K562 (cell line): ENCODE measurements around the gene B3GNT3.

DNA sequence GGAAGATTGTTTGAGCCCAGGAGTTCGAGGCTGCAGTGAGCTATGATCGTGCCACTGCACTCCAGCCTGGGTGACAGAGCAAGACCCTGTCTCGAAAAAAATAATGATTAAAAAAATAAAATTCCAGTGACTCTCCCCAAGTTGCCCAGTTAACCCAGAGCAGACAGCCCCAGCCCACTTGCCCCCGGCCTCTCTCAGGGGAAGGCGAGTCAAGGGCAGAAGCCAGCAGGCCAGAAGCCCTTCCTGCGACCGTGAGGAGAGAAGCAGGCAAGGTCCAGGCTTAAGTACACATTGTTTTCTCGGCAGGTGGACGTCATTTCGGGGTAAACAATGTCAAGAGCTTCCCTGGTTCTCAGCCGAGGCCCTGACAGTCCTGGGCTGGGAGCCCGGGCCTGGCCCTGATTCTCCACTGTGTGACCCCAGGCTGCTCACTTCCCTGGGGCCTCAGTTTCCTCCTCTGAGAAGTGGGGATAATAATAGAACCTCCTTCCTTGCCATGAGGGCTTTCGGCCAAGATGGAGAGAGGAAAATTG, 19.5 kb downstream of the PLVAP start:
- RAMPAGE, long total RNA, result no peak
- RRBS, result no CpG with 5 or more reads among the region's 13 CpGs
PRO-cap:
- standard, result no peak
- CoPRO, capped RNA only, 2 experiments, result no peak in any of the 2 experiments
- CoPRO, capped and uncapped RNA, 2 experiments, result no peak in any of the 2 experiments
- CoPRO, uncapped RNA only, 2 experiments, result no peak in any of the 2 experiments
CAGE:
- cytosol, long polyA plus RNA, result no peak
- long polyA plus RNA, result no peak
- nucleolus, long total RNA, result no peak
- nucleus, long polyA plus RNA, result no peak

- RAMPAGE, long total RNA, result no peak
- RRBS, result no CpG with 5 or more reads among the region's 8 CpGs
PRO-cap:
- standard, result no peak
- CoPRO, capped RNA only, 2 experiments, result no peak in any of the 2 experiments
- CoPRO, capped and uncapped RNA, 2 experiments, result no peak in any of the 2 experiments
- CoPRO, uncapped RNA only, 2 experiments, result no peak in any of the 2 experiments
CAGE:
- cytosol, long polyA plus RNA, result no peak
- long polyA plus RNA, result no peak
- nucleolus, long total RNA, result no peak
- nucleus, long polyA plus RNA, result no peak
Observed at GRCh38 chr19:17414973-17415535, 4.8 kb upstream of the MVB12A start.

- RAMPAGE, long total RNA, result no peak
- RRBS, result no CpG with 5 or more reads among the region's 31 CpGs
PRO-cap:
- standard, result no peak
- CoPRO, capped RNA only, 2 experiments, result no peak in any of the 2 experiments
- CoPRO, capped and uncapped RNA, 2 experiments, result no peak in any of the 2 experiments
- CoPRO, uncapped RNA only, 2 experiments, result no peak in any of the 2 experiments
CAGE:
- cytosol, long polyA plus RNA, result no peak
- long polyA plus RNA, result no peak
- nucleolus, long total RNA, result no peak
- nucleus, long polyA plus RNA, result no peak
Observed at GRCh38 chr19:17420449-17421192, 774 bp downstream of the MVB12A start.

- RAMPAGE, long total RNA, result no peak
- RRBS, result no CpG with 5 or more reads among the region's 6 CpGs
PRO-cap:
- standard, result no peak
- CoPRO, capped RNA only, 2 experiments, result no peak in any of the 2 experiments
- CoPRO, capped and uncapped RNA, 2 experiments, result no peak in any of the 2 experiments
- CoPRO, uncapped RNA only, 2 experiments, result no peak in any of the 2 experiments
CAGE:
- cytosol, long polyA plus RNA, result no peak
- long polyA plus RNA, result no peak
- nucleolus, long total RNA, result no peak
- nucleus, long polyA plus RNA, result no peak
Observed at GRCh38 chr19:17483926-17484539, 13.7 kb downstream of the SLC27A1 start.

- RAMPAGE, long total RNA, result no peak
- RRBS, result no CpG with 5 or more reads among the region's 25 CpGs
PRO-cap:
- standard, result bidirectional peak, plus-strand start at chr19:17489382, minus-strand start at chr19:17489106
- CoPRO, capped RNA only, 2 experiments, result peak in 2 of 2 experiments; most common plus-strand start chr19:17489343 (in 1); most common minus-strand start chr19:17489106 (in 2)
- CoPRO, capped and uncapped RNA, 2 experiments, result peak in 2 of 2 experiments; most common plus-strand start chr19:17489113 (in 1); most common minus-strand start chr19:17489106 (in 2)
- CoPRO, uncapped RNA only, 2 experiments, result peak in 1 of 2 experiments; most common plus-strand start chr19:17489087 (in 1); most common minus-strand start chr19:17489106 (in 1)
CAGE:
- cytosol, long polyA plus RNA, result no peak
- long polyA plus RNA, result no peak
- nucleolus, long total RNA, result no peak
- nucleus, long polyA plus RNA, result no peak
Observed at GRCh38 chr19:17489002-17489778, 18.9 kb downstream of the SLC27A1 start.

DNA sequence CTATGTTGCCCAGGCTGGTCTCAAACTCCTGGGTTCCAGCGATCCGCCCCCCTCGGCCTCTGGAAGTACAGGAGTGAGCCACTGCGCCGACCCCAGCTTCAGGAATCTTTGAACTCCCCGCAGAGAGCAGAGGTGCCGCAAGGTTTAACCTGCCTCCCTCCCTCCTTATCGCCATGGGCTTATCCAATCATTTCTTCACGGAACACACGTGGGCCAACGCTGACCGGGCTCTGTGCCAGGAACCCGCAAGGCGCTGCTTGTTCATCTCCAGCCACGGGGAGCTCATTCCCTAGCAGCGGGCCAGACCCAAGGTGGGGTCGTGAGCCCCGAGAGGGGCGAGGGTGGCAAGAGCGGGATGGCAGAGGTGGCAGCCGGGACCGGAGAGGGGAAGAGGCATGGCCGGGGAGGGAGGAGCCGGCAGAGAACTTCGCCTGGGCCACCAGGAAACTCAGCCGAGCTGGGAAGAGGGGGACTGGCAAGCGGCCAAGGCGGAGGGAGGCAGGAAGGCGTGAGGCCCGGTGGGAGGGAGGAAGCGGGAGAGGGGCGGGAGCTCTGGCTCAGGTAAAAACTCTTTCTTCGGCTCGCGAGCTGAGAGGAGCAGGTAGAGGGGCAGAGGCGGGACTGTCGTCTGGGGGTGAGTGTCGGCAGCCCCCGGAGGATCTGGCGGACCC, at the start of gene B3GNT3:
TSS of gene B3GNT3 (plus strand) at position 566 of the 671 bp plus-strand sequence.
- RAMPAGE, long total RNA, result no peak
- RRBS, result 8% methylated on average over 7 of the region's 40 CpGs
PRO-cap:
- standard, result bidirectional peak, plus-strand start at position 285 of the sequence, minus-strand start at position 110 of the sequence; bidirectional peak, plus-strand start at position 527 of the sequence, minus-strand start at position 429 of the sequence
- CoPRO, capped RNA only, 2 experiments, result no peak in any of the 2 experiments
- CoPRO, capped and uncapped RNA, 2 experiments, result no peak in any of the 2 experiments
- CoPRO, uncapped RNA only, 2 experiments, result no peak in any of the 2 experiments
CAGE:
- cytosol, long polyA plus RNA, result no peak
- long polyA plus RNA, result no peak
- nucleolus, long total RNA, result no peak
- nucleus, long polyA plus RNA, result no peak

GRCh38 chr19:17796287-17797117, 1.6 kb downstream of the B3GNT3 start:
- RAMPAGE, long total RNA, result no peak
- RRBS, result no CpG with 5 or more reads among the region's 4 CpGs
PRO-cap:
- standard, result no peak
- CoPRO, capped RNA only, 2 experiments, result no peak in any of the 2 experiments
- CoPRO, capped and uncapped RNA, 2 experiments, result no peak in any of the 2 experiments
- CoPRO, uncapped RNA only, 2 experiments, result no peak in any of the 2 experiments
CAGE:
- cytosol, long polyA plus RNA, result no peak
- long polyA plus RNA, result no peak
- nucleolus, long total RNA, result no peak
- nucleus, long polyA plus RNA, result no peak

DNA sequence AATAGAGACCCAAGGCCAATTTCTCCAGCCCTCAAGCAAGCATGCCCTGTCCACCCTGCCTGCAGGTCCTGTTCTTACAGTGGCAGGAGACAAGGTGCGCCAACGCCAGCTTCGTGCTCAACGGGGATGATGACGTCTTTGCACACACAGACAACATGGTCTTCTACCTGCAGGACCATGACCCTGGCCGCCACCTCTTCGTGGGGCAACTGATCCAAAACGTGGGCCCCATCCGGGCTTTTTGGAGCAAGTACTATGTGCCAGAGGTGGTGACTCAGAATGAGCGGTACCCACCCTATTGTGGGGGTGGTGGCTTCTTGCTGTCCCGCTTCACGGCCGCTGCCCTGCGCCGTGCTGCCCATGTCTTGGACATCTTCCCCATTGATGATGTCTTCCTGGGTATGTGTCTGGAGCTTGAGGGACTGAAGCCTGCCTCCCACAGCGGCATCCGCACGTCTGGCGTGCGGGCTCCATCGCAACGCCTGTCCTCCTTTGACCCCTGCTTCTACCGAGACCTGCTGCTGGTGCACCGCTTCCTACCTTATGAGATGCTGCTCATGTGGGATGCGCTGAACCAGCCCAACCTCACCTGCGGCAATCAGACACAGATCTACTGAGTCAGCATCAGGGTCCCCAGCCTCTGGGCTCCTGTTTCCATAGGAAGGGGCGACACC, 9.7 kb downstream of the INSL3 start:
- RAMPAGE, long total RNA, result no peak
- RRBS, result no CpG with 5 or more reads among the region's 27 CpGs
PRO-cap:
- standard, result no peak
- CoPRO, capped RNA only, 2 experiments, result no peak in any of the 2 experiments
- CoPRO, capped and uncapped RNA, 2 experiments, result no peak in any of the 2 experiments
- CoPRO, uncapped RNA only, 2 experiments, result no peak in any of the 2 experiments
CAGE:
- cytosol, long polyA plus RNA, result no peak
- long polyA plus RNA, result no peak
- nucleolus, long total RNA, result no peak
- nucleus, long polyA plus RNA, result no peak

- RAMPAGE, long total RNA, result no peak
- RRBS, result no CpG with 5 or more reads among the region's 56 CpGs
PRO-cap:
- standard, result bidirectional peak, plus-strand start at chr19:17842321, minus-strand start at chr19:17842051
- CoPRO, capped RNA only, 2 experiments, result peak in 2 of 2 experiments; most common minus-strand start chr19:17842051 (in 1)
- CoPRO, capped and uncapped RNA, 2 experiments, result no peak in any of the 2 experiments
- CoPRO, uncapped RNA only, 2 experiments, result peak in 1 of 2 experiments; most common minus-strand start chr19:17842078 (in 1)
CAGE:
- cytosol, long polyA plus RNA, result no peak
- long polyA plus RNA, result no peak
- nucleolus, long total RNA, result no peak
- nucleus, long polyA plus RNA, result no peak
Observed at GRCh38 chr19:17841099-17842269, 6.3 kb downstream of the JAK3 start.

GRCh38 chr19:17842270-17842626, 5.5 kb downstream of the JAK3 start:
- RAMPAGE, long total RNA, result no peak
- RRBS, result 5% methylated on average over 4 of the region's 32 CpGs
PRO-cap:
- standard, result bidirectional peak, plus-strand start at chr19:17842321, minus-strand start at chr19:17842051
- CoPRO, capped RNA only, 2 experiments, result peak in 2 of 2 experiments; most common plus-strand start chr19:17842314 (in 2)
- CoPRO, capped and uncapped RNA, 2 experiments, result no peak in any of the 2 experiments
- CoPRO, uncapped RNA only, 2 experiments, result peak in 1 of 2 experiments; most common plus-strand start chr19:17842328 (in 1)
CAGE:
- cytosol, long polyA plus RNA, result no peak
- long polyA plus RNA, result no peak
- nucleolus, long total RNA, result no peak
- nucleus, long polyA plus RNA, result no peak

GRCh38 chr19:17842859-17843673, 4.7 kb downstream of the JAK3 start:
- RAMPAGE, long total RNA, result no peak
- RRBS, result 33% methylated on average over 4 of the region's 21 CpGs
PRO-cap:
- standard, result no peak
- CoPRO, capped RNA only, 2 experiments, result no peak in any of the 2 experiments
- CoPRO, capped and uncapped RNA, 2 experiments, result no peak in any of the 2 experiments
- CoPRO, uncapped RNA only, 2 experiments, result no peak in any of the 2 experiments
CAGE:
- cytosol, long polyA plus RNA, result no peak
- long polyA plus RNA, result no peak
- nucleolus, long total RNA, result no peak
- nucleus, long polyA plus RNA, result no peak

DNA sequence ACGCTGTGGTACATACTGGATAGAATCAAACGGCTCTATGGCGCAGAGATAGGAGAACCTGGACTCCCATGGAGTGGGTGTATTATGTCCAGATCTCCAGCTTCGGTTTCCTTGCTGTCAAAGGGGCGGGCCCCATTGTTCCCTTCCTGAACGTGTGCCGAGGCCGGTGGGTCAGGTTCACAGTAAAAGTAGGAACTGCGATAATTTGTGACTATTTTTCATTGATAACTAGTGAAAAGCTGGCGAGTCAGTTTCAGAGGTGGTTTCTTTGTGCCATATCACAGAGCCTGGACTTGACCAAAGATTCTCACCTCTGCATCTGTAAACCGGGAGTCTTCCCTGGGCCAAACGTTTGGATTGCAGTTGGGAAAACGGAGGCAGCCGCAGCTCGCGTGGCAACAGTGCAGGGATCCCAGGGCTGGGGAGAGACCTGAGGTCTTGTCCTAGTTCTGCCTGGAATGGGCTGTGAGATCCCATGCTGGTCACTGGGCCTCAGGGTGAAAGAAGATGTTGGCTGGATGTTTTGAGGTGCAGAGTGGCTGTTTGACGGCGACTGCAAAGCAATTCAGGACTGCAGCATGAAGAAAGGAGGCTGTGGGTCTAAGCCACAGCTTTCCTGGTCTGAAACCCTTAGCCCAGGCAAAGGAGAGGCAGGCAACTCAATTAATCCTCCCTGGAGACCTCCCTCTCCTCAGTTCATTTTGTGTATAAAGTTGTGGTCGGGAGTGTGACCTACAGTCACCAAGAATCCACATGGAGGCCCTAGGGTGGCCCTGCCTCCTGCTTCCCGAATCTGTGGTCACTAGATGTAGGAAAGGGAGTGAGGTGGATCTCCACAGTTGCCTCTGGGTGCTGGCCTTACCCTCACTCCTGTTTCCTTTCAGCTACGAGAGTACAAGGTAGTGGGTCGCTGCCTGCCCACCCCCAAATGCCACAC, 967 bp downstream of the RPL18A start:
- RAMPAGE, long total RNA, result no peak
- RRBS, result no CpG with 5 or more reads among the region's 22 CpGs
PRO-cap:
- standard, result no peak
- CoPRO, capped RNA only, 2 experiments, result no peak in any of the 2 experiments
- CoPRO, capped and uncapped RNA, 2 experiments, result no peak in any of the 2 experiments
- CoPRO, uncapped RNA only, 2 experiments, result peak in 2 of 2 experiments; most common plus-strand start position 85 of the sequence (in 1)
CAGE:
- cytosol, long polyA plus RNA, result no peak
- long polyA plus RNA, result no peak
- nucleolus, long total RNA, result no peak
- nucleus, long polyA plus RNA, result no peak

DNA sequence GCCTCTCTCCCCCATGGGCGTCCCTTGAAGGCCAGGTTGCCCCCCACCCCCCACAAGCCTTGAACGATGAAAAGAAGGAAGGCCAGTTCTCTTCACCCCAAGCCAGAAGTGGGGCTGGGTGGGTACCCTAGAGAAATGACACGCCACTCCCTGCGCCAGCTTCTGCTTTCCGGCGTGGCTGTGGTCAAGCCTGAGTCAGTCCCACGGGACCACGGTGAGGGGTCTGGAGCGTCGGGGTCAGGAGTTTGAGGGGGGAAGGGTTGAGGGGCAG, 672 bp upstream of the IFI30 start:
- RAMPAGE, long total RNA, result no peak
- RRBS, result no CpG with 5 or more reads among the region's 10 CpGs
PRO-cap:
- standard, result no peak
- CoPRO, capped RNA only, 2 experiments, result no peak in any of the 2 experiments
- CoPRO, capped and uncapped RNA, 2 experiments, result no peak in any of the 2 experiments
- CoPRO, uncapped RNA only, 2 experiments, result no peak in any of the 2 experiments
CAGE:
- cytosol, long polyA plus RNA, result no peak
- long polyA plus RNA, result no peak
- nucleolus, long total RNA, result no peak
- nucleus, long polyA plus RNA, result no peak

DNA sequence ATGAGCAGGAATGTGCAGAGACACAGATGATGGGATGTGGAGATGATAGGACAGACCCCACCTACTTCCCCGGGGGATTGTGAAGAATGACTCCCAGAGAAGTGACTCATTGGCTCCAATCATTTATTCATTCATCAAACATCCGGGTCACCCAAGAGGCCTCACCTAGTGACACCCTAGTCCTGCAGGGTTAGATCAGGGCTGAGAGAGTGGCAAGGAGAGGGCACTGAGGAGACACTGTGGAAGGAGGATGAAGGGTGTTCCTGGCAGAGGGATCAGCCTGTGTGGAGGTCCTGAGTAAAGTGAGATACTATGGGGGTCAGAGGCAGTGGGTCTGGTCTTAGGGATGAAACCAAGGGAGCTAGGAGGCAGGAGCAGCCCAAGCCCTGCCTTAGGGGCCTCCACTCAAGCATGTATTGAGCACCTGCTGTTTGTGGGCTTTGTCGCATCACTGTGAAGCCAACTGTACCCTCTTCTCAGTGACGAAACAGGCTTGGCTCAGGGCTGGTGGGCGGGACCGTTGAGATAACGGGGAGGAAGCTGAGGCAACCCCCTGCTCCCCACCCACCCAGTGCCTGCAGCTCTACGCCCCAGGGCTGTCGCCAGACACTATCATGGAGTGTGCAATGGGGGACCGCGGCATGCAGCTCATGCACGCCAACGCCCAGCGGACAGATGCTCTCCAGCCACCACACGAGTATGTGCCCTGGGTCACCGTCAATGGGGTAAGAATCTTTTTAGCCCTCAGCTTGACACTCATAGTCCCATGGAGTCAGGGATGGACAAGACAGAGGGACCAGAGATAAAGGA, 3.2 kb downstream of the IFI30 start:
- RAMPAGE, long total RNA, result no peak
- RRBS, result 60% methylated on average over 1 of the region's 16 CpGs
PRO-cap:
- standard, result no peak
- CoPRO, capped RNA only, 2 experiments, result no peak in any of the 2 experiments
- CoPRO, capped and uncapped RNA, 2 experiments, result no peak in any of the 2 experiments
- CoPRO, uncapped RNA only, 2 experiments, result no peak in any of the 2 experiments
CAGE:
- cytosol, long polyA plus RNA, result no peak
- long polyA plus RNA, result no peak
- nucleolus, long total RNA, result no peak
- nucleus, long polyA plus RNA, result no peak

GRCh38 chr19:18279914-18280535, 1.4 kb downstream of the JUND start:
- RAMPAGE, long total RNA, result start-site peak on the minus strand at chr19:18280099-18280125, 23 and 61 reads in 2 replicates; start-site peak on the minus strand at chr19:18280181-18280236, 239 and 684 reads in 2 replicates
- RRBS, result 5% methylated on average over 5 of the region's 52 CpGs
PRO-cap:
- standard, result bidirectional peak, plus-strand start at chr19:18280443, minus-strand start at chr19:18280163
- CoPRO, capped RNA only, 2 experiments, result peak in 2 of 2 experiments; most common plus-strand start chr19:18280443 (in 2); most common minus-strand start chr19:18280139 (in 1)
- CoPRO, capped and uncapped RNA, 2 experiments, result peak in 2 of 2 experiments; most common plus-strand start chr19:18280443 (in 2); most common minus-strand start chr19:18280263 (in 1)
- CoPRO, uncapped RNA only, 2 experiments, result peak in 2 of 2 experiments; most common plus-strand start chr19:18280144 (in 1); most common minus-strand start chr19:18280053 (in 1)
CAGE:
- cytosol, long polyA plus RNA, result no peak
- long polyA plus RNA, result no peak
- nucleolus, long total RNA, result no peak
- nucleus, long polyA plus RNA, result no peak

GRCh38 chr19:18284628-18285414, 3.4 kb upstream of the JUND start:
- RAMPAGE, long total RNA, result no peak
- RRBS, result no CpG with 5 or more reads among the region's 13 CpGs
PRO-cap:
- standard, result no peak
- CoPRO, capped RNA only, 2 experiments, result no peak in any of the 2 experiments
- CoPRO, capped and uncapped RNA, 2 experiments, result no peak in any of the 2 experiments
- CoPRO, uncapped RNA only, 2 experiments, result no peak in any of the 2 experiments
CAGE:
- cytosol, long polyA plus RNA, result no peak
- long polyA plus RNA, result no peak
- nucleolus, long total RNA, result no peak
- nucleus, long polyA plus RNA, result no peak

DNA sequence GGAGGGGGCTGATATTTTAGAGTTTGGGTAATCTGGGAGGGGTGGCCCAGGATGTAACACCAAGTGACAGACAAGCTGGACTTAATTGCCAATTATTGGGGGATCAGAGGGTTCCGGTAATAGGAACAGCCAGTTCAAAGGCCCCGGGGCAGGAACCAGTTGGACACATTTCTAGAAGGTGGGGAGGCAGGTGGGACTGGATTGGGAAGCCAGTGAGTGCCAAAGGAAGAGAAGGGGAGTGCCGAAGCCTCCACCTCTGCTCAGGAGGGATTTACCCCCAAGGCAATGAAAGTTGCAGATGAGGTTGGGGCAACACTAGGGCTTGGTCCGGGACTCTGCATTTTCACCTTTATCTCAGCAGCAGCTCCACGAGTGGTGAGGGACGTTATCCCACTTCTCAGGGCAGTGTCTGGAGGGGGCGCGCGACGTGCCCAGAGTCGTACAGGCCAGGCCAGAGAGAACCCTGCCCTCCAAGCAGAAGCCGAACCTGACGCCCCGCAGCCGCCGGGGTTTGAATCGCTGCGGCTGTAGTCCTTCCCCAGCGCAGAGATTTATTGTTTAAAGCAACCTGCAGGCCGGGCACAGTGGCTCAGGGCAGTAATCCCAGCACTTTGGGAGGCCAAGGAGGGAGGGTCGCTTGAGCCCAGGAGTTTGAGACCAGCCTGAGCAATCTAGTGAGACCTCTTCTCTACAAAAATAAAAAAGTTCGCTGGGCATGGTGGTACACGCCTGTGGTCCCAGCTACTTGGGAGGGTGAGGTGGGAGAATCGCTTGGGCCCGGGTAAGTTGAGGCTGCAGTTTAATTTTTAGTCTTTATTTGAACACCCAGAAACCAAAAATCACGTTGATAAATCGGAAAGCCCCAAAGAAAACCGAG, 5.8 kb upstream of the JUND start:
- RAMPAGE, long total RNA, result no peak
- RRBS, result 92% methylated on average over 5 of the region's 28 CpGs
PRO-cap:
- standard, result no peak
- CoPRO, capped RNA only, 2 experiments, result no peak in any of the 2 experiments
- CoPRO, capped and uncapped RNA, 2 experiments, result no peak in any of the 2 experiments
- CoPRO, uncapped RNA only, 2 experiments, result peak in 1 of 2 experiments; most common plus-strand start position 181 of the sequence (in 1); most common minus-strand start position 94 of the sequence (in 1)
CAGE:
- cytosol, long polyA plus RNA, result no peak
- long polyA plus RNA, result no peak
- nucleolus, long total RNA, result no peak
- nucleus, long polyA plus RNA, result no peak